ENCODE measurements around the gene RIPPLY3.

DNA sequence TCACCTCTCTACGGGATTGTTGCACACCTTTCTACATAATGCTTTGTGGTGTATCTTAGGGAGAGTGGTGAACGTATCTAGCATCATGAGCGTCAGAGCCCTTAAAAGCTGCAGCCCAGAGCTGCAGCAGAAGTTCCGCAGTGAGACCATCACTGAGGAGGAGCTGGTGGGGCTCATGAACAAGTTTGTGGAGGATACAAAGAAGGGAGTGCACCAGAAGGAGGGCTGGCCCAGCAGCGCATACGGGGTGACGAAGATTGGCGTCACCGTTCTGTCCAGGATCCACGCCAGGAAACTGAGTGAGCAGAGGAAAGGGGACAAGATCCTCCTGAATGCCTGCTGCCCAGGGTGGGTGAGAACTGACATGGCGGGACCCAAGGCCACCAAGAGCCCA, 2.6 kb downstream of the CBR1 start:
- PRO-cap, result no peak

DNA sequence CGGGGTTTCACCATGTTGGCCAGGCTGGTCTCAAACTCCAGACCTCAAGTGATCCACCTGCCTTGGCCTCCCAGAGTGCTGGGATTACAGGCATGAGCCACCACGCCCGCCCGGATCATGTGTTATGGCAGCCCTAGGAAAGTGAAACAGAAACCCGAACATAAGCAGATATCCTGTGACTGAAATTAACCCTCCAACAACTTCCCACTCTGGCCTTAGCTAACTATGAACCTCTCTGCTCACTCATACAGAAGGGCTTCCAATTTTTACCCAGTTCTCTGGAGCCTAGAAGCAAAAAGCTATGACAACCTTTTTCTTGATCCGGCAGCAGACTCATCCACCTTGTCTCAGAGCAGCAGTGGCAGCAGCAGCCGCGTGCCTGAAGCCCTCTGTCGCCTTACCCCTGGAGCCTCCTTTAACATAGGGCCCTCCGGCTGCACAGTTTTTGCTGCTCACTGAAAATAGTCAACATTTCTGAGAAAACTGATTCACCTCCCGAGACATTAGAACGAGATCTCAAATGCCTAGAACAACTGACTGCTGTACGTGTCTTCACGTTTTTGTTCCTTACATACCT, 9.3 kb downstream of the CBR1 start:
- PRO-cap, result no peak

- PRO-cap, result bidirectional peak, plus-strand start at chr21:36133009, minus-strand start at chr21:36132839
Measured at GRCh38 chr21:36132529-36133295, 2.2 kb upstream of the CBR3 start.

- PRO-cap, result no peak
Measured at GRCh38 chr21:36193180-36193673, 36.6 kb downstream of the DOP1B start.

DNA sequence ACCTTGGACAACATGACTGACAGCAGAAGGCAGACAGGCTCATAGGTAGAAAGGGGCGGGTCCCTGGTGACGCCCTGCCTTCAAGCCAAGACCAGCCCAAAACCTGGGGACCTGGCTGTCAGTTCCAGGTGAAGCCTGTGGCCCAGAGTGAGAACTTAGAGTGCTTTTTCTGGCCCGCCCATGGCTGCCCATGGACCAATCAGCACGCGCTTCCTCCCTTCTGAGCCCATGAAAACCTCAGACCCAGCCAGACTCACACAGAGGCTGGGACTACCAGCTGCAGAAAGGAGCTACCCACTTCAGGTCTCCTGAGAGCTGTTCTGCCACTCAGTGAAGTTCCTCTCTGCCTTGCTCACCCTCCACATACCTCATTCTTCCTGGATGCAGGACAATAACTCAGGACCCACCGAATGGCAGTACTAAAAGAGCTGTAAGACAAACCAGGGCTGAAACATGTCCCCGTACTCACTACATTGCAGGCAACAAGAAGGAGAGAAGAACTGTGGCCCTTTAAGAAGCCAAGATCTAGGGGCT, 7.0 kb downstream of the HLCS start:
- PRO-cap, result no peak

GRCh38 chr21:37006162-37007447, at the start of gene RIPPLY3:
Gene RIPPLY3, plus strand, starts transcription at chr21:37006702.
- PRO-cap, result no peak

- PRO-cap, result bidirectional peak, plus-strand start at chr21:37072030, minus-strand start at chr21:37071895; bidirectional peak, plus-strand start at chr21:37072257, minus-strand start at chr21:37072123; bidirectional peak, plus-strand start at chr21:37072478, minus-strand start at chr21:37072373; bidirectional peak, plus-strand start at chr21:37072665, minus-strand start at chr21:37072722
Measured at GRCh38 chr21:37071954-37072949, 619 bp downstream of the PIGP start.

DNA sequence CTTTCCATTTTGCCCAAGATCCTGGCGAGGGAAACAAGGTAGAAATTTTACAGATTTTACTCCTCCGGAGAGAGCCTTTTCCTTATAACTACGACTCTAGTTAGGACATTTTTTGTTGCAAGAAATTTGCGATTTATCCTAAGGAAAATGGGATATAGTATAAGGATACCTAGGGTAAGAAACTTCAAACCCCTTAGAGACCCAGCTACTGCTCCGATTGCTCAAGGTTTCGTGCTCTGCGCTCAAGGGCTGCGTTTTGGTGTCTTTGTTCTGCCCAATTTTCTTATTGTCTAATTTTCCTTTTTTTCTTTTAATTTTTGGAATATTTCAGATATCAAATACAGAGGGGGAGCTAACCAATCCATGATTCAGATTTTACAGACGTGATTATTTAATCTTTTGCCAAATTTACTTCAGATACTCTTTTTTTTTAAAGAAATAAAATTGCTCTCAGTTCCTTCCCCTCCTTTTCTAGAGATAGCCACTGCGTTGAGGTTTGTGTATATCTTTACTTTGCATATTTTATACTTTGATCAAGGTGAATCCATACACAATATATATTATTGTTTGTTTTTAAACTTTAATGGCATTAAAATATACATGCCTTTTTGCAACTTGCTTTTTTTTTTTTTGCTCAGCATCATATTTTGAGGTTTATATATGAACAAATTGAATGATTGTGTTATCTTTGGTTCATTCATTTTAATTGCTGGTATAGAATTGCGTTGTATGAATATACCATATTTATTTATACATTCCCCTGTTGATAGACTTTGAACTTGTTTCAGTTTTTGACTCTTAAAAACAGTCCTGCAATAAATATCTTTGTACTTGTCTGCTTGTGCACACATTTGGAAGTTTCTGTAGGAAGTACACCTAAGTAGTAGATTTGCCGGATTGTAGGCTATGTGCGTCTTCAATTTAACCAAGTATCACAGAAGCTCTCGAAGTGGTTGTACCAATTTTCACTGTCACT, 1.8 kb downstream of the TTC3 start:
- PRO-cap, result no peak

DNA sequence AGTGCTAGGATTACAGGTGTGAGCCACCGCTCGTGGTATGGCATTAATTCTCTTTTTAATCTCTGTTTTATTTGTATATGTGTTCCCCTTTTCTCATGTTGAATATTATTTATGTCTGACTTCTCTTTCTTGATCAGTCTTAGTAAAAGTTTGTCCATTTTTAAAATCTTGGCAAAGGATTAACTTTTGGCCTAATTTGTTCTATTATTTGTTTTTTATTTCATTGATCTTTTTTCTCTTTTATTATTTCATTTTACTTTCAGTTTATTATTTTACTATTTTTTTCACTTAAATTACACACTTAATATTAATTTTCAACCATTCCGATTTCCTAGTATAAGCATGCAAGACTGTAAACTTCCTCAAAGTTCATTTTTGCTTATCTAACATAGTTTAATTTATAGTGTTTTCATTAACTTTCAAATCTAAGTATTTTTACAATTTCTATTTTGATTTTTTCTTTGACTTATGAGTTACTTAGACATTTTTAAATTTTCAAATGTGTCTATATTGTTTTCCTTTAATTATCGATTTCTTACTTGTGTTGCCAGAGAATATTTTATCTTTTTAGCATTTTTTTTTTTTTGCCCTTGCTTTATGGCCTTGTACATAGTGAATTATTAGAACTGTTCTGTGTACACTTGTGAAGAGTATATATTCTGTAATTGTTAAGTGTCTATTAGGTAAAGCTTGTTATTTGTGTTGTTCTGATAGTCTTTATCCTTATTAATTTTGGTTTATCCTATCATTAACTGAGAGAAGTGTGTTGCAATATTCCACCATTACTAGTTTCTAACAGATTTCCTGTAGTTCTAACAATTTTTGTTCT, 7.0 kb downstream of the TTC3 start:
- PRO-cap, result no peak

GRCh38 chr21:37085087-37085756, 12.2 kb downstream of the TTC3 start:
- PRO-cap, result no peak

GRCh38 chr21:37153947-37154518, 81.0 kb downstream of the TTC3 start:
- PRO-cap, result bidirectional peak, plus-strand start at chr21:37154244, minus-strand start at chr21:37154139

DNA sequence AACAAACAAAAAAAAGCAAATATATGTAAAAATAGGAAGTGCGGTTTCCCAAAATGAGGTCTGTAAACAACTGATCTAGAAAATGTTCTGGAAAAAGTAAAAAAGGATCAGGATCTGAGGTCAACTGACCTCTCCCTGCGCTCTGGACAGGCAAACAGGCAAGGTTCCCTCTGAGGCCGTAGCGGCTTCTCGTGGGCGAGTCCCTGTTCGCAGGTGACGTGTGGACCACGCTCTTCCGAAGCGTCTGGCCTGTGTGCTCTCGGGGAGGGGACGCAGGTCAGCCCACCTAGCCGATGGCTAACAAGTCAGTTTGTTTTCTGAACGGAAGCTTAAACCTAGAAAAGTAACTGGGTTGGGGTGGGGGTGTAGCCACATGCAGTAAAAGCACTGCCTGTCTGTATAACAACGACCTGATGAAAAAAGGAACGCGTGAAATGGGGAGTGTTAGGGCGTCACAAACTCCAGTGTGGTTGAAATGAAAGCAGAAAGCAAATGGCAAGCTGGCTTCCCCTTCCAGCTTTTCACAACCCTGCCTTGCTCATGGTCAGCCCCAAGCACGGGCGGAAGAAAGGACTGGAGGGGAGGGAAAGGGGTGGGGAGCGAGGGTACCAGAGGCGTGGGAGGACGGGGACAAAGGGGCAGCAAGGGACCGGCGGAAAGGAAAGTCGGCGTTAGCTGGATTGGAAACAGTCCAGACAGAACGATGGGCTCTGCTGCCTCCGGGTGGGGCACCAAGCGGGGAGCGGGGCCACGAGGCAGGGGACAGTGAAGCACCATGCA, 9.8 kb downstream of the VPS26C start:
- PRO-cap, result no peak

DNA sequence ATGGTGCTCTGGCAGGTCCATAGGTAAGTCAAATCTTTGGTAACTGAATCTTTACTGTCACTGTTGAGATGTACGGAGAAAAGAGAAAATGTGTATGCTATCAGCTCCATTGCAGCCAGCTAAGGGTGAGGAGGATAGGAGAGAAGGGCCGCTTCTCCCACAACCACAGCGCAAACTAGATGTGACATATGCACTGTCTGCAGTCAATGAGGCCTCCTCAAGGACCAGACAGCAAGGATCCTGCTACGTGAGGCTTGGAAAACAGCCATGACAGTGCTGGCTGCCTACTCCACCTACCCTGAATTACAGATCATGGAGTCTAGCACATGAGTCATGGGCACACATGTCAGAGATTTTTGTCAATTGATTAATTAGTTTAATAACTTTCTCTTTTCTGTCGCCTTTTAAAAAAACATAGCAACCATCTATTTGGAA, 3.4 kb downstream of the VPS26C start:
- PRO-cap, result no peak

DNA sequence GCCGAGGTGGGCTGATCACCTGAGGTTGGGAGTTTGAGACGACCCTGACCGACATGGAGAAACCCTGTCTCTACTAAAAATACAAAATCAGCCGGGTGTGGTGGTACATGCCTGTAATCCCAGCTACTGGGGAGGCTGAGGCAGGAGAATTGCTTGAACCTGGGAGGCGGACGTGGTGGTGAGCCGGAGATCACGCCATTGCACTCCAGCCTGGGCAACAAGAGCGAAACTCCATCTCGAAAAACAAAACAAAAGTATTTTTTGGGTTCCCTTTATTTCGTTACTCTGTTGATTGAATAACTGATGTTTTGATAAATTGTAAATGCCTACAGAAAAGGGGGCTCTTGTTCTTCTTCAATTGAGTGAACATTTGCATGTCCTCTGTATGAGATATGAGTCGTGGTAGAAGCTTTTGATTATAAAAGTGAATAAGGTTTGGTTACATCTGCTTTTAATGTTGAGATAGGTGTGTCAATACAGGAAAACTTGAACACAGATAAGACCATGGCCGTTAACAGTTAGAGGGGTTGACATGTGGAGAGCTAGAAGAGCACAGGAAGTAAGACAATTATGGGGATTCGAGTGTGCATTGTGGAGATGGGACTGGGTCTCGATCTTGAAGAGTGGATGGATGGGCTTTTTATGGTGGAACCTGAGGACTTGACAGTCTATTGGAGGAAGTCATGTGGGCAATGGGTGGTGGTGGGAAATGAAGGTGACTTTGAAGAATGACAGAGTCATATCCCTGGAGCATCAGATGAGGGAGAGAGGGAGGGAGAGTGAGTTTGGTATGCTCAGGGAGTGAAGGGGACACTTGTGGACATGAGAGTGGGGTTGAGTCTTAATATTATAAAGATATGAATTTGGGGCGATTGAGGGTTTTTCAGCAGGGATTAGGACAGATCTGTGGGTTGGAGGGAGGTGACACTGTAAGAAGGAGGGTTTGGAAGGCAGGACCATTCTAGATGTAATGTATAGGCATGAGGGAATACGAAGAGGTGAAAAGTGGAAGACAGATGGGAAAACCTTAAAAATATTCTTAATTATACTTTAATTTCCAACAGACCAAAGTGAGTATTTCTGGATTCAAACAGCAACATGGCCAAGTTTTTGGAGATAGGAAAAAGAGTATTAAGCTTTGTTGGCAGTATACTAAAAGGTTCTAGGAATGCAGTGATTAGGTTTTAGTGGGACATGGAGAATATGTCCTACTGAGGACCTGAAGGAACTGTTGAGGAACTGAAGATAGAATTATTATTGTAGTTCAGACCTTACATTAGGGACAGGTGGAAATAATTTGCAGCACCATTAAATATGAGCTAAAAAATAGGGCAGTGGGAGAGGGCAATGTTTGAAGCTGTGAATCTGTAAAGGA, 12.2 kb downstream of the DYRK1A start:
- PRO-cap, result no peak

DNA sequence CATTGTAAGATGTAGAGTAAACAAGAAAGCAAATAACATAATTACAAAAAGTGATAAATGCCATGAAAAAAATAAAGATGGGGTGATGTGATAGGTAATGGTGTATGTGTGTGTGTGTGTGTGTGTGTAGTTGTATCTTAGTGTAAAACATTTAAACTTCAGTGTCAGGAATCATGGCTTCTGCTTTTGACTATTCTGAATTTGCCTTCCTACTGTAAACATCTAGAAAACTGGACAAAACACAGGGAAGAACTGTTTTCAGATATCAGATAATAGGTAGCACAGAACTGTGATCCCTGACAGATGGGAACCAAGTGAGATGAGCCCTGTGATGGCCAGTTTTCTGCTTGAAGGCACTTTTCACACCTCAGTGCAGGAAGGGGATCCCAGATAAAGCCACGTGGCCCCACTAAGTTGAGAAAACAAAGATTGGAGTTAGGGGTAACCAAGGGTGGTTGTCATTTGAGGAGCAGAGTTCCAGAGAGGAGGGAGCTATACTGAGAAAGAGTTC, 17.2 kb downstream of the DYRK1A start:
- PRO-cap, result no peak

GRCh38 chr21:37398348-37399129, 32.0 kb downstream of the DYRK1A start:
- PRO-cap, result no peak

DNA sequence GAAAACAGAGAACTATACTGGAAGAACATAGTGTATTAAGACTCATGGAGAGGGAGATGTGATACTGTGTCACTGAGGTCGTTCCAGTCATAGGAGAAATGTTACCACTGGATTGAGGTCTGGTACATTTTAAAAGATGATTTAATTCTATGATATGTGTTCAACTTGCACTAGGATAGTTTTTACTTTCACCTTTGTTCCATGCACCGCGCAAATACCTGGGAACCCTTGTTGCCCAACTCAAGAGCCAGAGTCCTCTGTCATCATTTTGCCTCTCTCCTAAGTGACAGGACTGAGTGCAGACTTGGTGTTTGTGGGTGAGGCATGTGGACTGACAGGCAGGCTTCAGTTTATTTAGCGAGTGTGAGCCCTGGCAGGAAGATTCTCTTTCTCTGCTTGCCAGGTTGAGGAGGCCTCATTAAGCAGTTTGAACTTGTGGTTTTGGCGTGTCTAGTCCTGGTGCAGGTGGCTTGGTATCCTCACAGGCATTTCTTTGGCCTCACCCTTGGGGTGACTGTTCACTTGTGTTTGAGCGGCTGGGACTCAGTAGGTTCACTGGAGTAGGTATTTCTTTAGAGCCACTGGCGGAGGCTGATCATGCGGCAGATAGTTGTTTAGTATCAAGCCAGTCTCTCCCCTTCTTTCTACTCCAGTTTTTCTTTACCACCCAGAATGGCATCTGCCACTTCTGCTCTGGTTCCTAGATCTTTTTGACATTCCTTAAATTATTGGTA, 63.9 kb downstream of the DYRK1A start:
- PRO-cap, result no peak

- PRO-cap, result no peak
Measured at GRCh38 chr21:37436504-37437138, 70.0 kb downstream of the DYRK1A start.

GRCh38 chr21:37472627-37473018, 106.0 kb downstream of the DYRK1A start:
- PRO-cap, result no peak

DNA sequence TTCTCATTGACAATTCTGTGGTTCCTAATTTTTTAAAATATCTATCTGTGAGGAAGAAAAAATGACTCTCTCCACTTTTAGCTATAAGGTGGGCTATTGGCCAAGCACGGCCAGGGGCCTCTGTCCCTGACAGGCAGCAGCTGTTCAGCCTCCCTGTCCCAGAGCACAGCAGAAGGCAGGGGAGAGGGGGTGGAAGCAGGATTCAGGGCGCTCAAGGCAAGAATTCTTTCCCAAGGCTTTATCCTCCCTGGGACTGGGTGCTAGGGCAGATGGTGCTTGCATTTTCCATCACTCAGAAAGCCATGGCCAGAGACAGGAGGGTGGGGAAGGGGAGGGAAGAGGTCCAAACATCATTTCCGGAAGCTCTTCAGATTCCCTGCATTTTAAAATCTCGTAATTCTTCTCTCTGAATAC, 60.4 kb downstream of the KCNJ6 start:
- PRO-cap, result no peak

All from mucosa of descending colon (tissue), 1 donor.